K562 (cell line): ENCODE measurements around the genes ZAR1L and N4BP2L1.

- RAMPAGE, long total RNA = no peak
- RRBS = no CpG with 5 or more reads among the region's 8 CpGs
PRO-cap:
- standard = no peak
- CoPRO, capped RNA only, 2 experiments = no peak in any of the 2 experiments
- CoPRO, capped and uncapped RNA, 2 experiments = no peak in any of the 2 experiments
- CoPRO, uncapped RNA only, 2 experiments = no peak in any of the 2 experiments
CAGE:
- cytosol, long polyA plus RNA = no peak
- long polyA plus RNA = no peak
- nucleolus, long total RNA = no peak
- nucleus, long polyA plus RNA = no peak
Observed at GRCh38 chr13:30697572-30698014, 37.8 kb upstream of the ALOX5AP start.

GRCh38 chr13:30737842-30738493 is 2.6 kb downstream of the ALOX5AP start:
- RAMPAGE, long total RNA = no peak
- RRBS = no CpG with 5 or more reads among the region's 2 CpGs
PRO-cap:
- standard = no peak
- CoPRO, capped RNA only, 2 experiments = no peak in any of the 2 experiments
- CoPRO, capped and uncapped RNA, 2 experiments = no peak in any of the 2 experiments
- CoPRO, uncapped RNA only, 2 experiments = no peak in any of the 2 experiments
CAGE:
- cytosol, long polyA plus RNA = no peak
- long polyA plus RNA = no peak
- nucleolus, long total RNA = no peak
- nucleus, long polyA plus RNA = no peak

- RAMPAGE, long total RNA = no peak
- RRBS = no CpG with 5 or more reads among the region's 9 CpGs
PRO-cap:
- standard = no peak
- CoPRO, capped RNA only, 2 experiments = no peak in any of the 2 experiments
- CoPRO, capped and uncapped RNA, 2 experiments = no peak in any of the 2 experiments
- CoPRO, uncapped RNA only, 2 experiments = no peak in any of the 2 experiments
CAGE:
- cytosol, long polyA plus RNA = no peak
- long polyA plus RNA = no peak
- nucleolus, long total RNA = no peak
- nucleus, long polyA plus RNA = no peak
Observed at GRCh38 chr13:30816587-30817265, 81.4 kb downstream of the ALOX5AP start.

DNA sequence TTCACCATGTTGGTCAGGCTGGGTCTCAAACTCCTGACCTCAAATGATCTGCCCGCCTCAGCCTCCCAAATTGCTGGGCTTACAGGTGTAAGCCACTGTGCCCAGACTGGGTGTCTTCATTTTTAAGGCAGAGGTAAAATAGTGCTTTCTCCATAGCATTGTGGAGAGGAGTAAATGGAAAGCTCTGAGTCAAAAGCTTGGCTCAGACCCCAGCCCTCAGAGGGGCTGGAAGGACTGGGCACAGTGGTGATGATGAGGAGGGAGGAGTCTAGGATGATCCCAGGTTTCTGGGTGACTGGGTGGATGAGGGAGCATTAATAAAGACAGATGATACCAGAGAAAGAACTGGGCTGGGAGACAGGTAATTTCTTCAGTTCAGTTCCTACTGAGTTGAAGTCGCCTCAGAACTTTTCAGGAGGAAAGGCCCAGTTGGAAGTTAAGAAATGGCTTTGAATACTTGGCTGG is 37.3 kb upstream of the MEDAG start:
- RAMPAGE, long total RNA = no peak
- RRBS = no CpG with 5 or more reads among the region's 2 CpGs
PRO-cap:
- standard = no peak
- CoPRO, capped RNA only, 2 experiments = no peak in any of the 2 experiments
- CoPRO, capped and uncapped RNA, 2 experiments = no peak in any of the 2 experiments
- CoPRO, uncapped RNA only, 2 experiments = no peak in any of the 2 experiments
CAGE:
- cytosol, long polyA plus RNA = no peak
- long polyA plus RNA = no peak
- nucleolus, long total RNA = no peak
- nucleus, long polyA plus RNA = no peak

DNA sequence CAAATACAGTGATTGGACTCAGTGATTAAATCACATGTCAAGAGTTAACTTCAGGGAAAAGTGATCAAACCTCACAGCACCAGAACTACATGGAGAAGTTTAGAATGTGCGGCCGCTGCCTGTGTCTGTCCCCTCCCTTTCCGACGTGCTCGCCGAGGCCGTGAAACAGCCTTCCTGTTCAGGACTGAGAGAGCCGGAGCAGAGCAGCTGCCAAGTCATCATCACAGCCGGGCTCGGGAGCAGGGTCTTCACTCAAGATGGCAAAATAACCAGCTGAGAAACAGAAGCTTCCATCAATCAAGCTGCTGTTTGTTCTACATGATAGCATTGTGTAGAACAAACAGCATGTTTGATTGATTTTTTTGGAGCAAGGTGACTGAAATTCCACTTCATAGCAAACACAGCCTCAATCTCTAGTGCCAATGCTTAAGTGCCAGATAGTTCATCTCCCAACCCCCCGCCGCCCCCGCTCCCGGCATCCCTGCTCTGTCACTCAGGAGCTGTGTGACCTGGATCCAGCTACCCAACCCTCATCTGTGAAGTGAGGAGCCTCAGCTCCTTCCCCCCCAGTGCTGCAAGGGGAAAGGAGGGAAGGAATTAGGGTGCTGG is 70.6 kb downstream of the HSPH1 start:
- RAMPAGE, long total RNA = no peak
- RRBS = no CpG with 5 or more reads among the region's 14 CpGs
PRO-cap:
- standard = no peak
- CoPRO, capped RNA only, 2 experiments = no peak in any of the 2 experiments
- CoPRO, capped and uncapped RNA, 2 experiments = no peak in any of the 2 experiments
- CoPRO, uncapped RNA only, 2 experiments = no peak in any of the 2 experiments
CAGE:
- cytosol, long polyA plus RNA = no peak
- long polyA plus RNA = no peak
- nucleolus, long total RNA = no peak
- nucleus, long polyA plus RNA = no peak

DNA sequence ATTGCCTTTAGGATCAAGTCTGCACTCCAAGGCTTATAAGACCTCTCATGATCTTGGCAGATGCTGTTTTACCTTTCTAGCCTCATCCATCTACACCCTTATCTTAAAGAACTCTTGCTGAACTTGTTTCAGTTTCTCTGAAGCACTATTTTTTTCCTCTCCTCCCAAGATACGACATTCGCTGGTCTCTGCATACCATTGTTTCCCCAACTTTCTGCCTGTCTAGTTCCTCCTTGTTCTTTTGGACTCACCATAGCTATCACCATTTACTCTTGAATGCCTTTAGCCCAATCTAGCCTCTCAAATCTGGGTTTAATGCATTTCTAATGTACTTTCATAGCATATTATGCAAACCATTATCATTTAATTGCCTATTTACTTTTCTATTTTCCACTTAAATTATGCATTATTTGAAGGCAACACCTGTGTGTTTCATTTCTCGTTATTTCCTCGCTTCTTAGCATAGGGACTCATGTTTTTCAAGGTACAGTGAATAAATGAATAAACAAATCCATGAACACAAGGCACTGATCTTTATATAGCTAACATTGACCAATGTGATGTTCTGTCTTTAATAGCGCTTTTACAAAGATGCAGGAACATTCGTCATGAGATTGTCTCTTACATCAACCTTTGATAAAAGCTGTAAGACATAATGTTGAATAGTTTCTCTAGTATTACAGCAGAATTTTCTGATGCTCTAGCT is 121.0 kb downstream of the B3GLCT start:
- RAMPAGE, long total RNA = no peak
- RRBS = no CpG with 5 or more reads among the region's 6 CpGs
PRO-cap:
- standard = no peak
- CoPRO, capped RNA only, 2 experiments = no peak in any of the 2 experiments
- CoPRO, capped and uncapped RNA, 2 experiments = no peak in any of the 2 experiments
- CoPRO, uncapped RNA only, 2 experiments = no peak in any of the 2 experiments
CAGE:
- cytosol, long polyA plus RNA = no peak
- long polyA plus RNA = no peak
- nucleolus, long total RNA = no peak
- nucleus, long polyA plus RNA = no peak

DNA sequence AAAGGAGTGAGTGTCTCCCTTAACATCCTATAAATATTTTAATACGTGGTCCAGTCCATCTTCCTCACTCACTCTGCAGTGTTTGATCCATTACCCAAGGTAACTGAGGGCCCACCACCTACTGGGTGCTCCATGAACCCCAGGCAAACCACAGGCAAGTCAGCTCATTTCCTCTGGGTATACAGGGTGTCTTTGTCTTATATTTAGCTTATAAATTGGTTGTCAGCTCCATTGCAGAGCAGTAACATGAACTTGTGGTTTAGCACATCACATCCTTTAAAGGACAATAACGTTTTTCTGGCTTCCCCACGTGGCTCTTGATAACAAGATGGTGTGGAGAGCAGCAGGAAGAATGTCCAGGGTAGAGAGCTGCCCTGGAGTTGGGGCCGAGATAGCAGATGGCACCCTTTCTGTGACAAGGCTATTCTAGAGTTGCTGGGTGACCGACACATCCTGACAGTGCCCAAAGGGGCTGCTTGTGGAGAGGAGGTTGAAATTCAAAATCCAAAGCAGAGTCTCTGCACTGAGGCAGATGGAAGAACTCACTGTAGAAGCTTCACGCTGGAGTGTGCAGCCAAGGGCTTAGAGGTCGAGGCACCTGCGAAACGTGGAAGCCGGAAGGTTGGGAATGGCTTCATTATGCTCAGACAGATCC is 133.2 kb upstream of the FRY start:
- RAMPAGE, long total RNA = no peak
- RRBS = no CpG with 5 or more reads among the region's 10 CpGs
PRO-cap:
- standard = no peak
- CoPRO, capped RNA only, 2 experiments = no peak in any of the 2 experiments
- CoPRO, capped and uncapped RNA, 2 experiments = no peak in any of the 2 experiments
- CoPRO, uncapped RNA only, 2 experiments = no peak in any of the 2 experiments
CAGE:
- cytosol, long polyA plus RNA = no peak
- long polyA plus RNA = no peak
- nucleolus, long total RNA = no peak
- nucleus, long polyA plus RNA = no peak

GRCh38 chr13:32060371-32061198 is 29.0 kb downstream of the FRY start:
- RAMPAGE, long total RNA = no peak
- RRBS = no CpG with 5 or more reads among the region's 7 CpGs
PRO-cap:
- standard = no peak
- CoPRO, capped RNA only, 2 experiments = no peak in any of the 2 experiments
- CoPRO, capped and uncapped RNA, 2 experiments = no peak in any of the 2 experiments
- CoPRO, uncapped RNA only, 2 experiments = no peak in any of the 2 experiments
CAGE:
- cytosol, long polyA plus RNA = no peak
- long polyA plus RNA = no peak
- nucleolus, long total RNA = no peak
- nucleus, long polyA plus RNA = no peak

GRCh38 chr13:32285119-32285798 is 29.9 kb downstream of the ZAR1L start:
- RAMPAGE, long total RNA = no peak
- RRBS = no CpG with 5 or more reads among the region's 8 CpGs
PRO-cap:
- standard = no peak
- CoPRO, capped RNA only, 2 experiments = no peak in any of the 2 experiments
- CoPRO, capped and uncapped RNA, 2 experiments = no peak in any of the 2 experiments
- CoPRO, uncapped RNA only, 2 experiments = no peak in any of the 2 experiments
CAGE:
- cytosol, long polyA plus RNA = no peak
- long polyA plus RNA = no peak
- nucleolus, long total RNA = no peak
- nucleus, long polyA plus RNA = no peak

GRCh38 chr13:32314761-32315664 is at the start of gene ZAR1L:
Gene ZAR1L, minus strand, starts transcription at chr13:32315363.
- RAMPAGE, long total RNA = start-site peak on the plus strand at chr13:32315474-32315514, 380 and 79 reads in 2 replicates
- RRBS = no CpG with 5 or more reads among the region's 54 CpGs
PRO-cap:
- standard = bidirectional peak, plus-strand start at chr13:32315508, minus-strand start at chr13:32315417
- CoPRO, capped RNA only, 2 experiments = peak in 2 of 2 experiments; most common plus-strand start chr13:32315508 (in 2); most common minus-strand start chr13:32315417 (in 2)
- CoPRO, capped and uncapped RNA, 2 experiments = peak in 2 of 2 experiments; most common plus-strand start chr13:32315508 (in 2); most common minus-strand start chr13:32315389 (in 1)
- CoPRO, uncapped RNA only, 2 experiments = peak in 1 of 2 experiments; most common plus-strand start chr13:32315508 (in 1); most common minus-strand start chr13:32315393 (in 1)
CAGE:
- cytosol, long polyA plus RNA = start-site peak on the plus strand at chr13:32315458-32315514, 37 and 26 reads in 2 replicates
- long polyA plus RNA = start-site peak on the plus strand at chr13:32315458-32315514, 50 and 78 reads in 2 replicates
- nucleolus, long total RNA = no peak
- nucleus, long polyA plus RNA = start-site peak on the plus strand at chr13:32315453-32315514, 77 and 102 reads in 2 replicates

DNA sequence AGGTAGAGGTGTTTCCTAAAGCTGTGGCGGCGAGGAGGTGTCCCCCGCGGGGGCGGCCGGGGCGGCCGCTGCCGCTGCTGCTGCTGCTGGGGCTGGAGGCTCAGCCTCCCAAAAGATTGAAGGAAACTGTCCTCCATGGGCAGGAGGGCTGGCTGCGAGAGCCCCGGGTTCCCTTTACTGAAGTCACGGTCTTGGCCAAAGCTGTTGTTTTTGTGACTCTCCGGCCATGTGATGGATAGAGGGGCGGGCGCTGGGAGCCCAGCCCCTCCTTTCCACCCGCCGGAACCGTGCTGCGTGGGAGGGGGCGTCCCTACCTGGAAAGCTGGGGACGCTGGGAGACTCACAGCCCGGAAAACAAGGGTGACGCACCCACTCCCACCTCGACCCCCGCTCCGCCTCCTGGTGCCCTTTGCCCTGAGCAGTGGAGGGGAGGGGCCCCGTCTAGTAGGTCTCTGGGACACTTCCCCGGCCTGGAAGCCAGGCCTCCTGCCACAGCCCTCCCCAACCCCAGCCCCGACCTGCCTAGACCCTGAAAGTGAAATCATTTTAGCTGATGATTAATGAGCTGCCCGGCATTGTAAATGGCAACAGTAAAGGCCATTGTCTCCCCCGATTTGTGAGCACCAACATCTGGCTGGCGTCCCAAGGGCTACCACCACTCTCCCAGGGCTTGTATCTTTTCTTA is at the start of gene N4BP2L1:
TSS of gene N4BP2L1 (minus strand) at position 185 of the 685 bp plus-strand sequence.
- RAMPAGE, long total RNA = no peak
- RRBS = 93% methylated on average over 16 of the region's 32 CpGs
PRO-cap:
- standard = unidirectional peak, minus-strand start at position 185 of the sequence
- CoPRO, capped RNA only, 2 experiments = no peak in any of the 2 experiments
- CoPRO, capped and uncapped RNA, 2 experiments = no peak in any of the 2 experiments
- CoPRO, uncapped RNA only, 2 experiments = no peak in any of the 2 experiments
CAGE:
- cytosol, long polyA plus RNA = no peak
- long polyA plus RNA = no peak
- nucleolus, long total RNA = no peak
- nucleus, long polyA plus RNA = no peak

DNA sequence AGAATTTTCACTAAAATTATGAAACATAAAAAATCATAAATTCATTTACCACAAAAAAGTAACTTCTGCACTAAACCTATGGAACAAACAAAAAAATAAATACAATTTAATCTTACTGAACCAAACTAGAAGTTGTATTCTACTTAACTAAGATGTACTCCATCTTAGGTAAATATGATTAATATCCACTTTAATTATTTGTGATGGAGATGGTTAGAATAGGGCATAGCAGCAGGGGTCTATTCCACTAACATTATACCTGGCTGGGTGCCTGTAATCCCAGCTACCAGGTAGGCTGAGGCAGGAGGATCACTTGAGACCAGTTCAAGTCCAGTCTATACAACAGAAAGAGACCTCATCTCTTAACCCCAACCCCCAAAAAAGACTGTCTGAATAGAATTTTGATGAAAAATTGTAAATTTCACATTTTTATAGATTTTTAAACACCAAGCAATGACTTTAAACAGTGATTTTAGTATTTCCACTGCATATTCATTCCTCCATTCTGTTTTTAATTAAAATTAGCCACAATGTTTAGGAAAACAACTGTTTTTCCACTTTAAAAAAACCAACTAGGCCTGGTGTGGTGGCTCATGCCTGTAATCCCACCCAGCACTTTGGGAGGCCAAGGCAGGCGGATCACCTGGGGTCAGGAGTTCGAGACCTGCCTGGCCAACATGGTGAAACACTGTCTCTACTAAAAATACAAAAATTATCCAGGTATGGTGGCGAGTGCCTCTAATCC is 24.1 kb downstream of the N4BP2L2 start:
- RAMPAGE, long total RNA = no peak
- RRBS = no CpG with 5 or more reads among the region's 3 CpGs
PRO-cap:
- standard = no peak
- CoPRO, capped RNA only, 2 experiments = no peak in any of the 2 experiments
- CoPRO, capped and uncapped RNA, 2 experiments = no peak in any of the 2 experiments
- CoPRO, uncapped RNA only, 2 experiments = peak in 1 of 2 experiments; most common minus-strand start position 101 of the sequence (in 1)
CAGE:
- cytosol, long polyA plus RNA = no peak
- long polyA plus RNA = no peak
- nucleolus, long total RNA = no peak
- nucleus, long polyA plus RNA = no peak

- RAMPAGE, long total RNA = no peak
- RRBS = no CpG with 5 or more reads among the region's 1 CpG
PRO-cap:
- standard = no peak
- CoPRO, capped RNA only, 2 experiments = no peak in any of the 2 experiments
- CoPRO, capped and uncapped RNA, 2 experiments = no peak in any of the 2 experiments
- CoPRO, uncapped RNA only, 2 experiments = no peak in any of the 2 experiments
CAGE:
- cytosol, long polyA plus RNA = no peak
- long polyA plus RNA = no peak
- nucleolus, long total RNA = no peak
- nucleus, long polyA plus RNA = no peak
Observed at GRCh38 chr13:32530476-32531182, 8.0 kb downstream of the N4BP2L2 start.

DNA sequence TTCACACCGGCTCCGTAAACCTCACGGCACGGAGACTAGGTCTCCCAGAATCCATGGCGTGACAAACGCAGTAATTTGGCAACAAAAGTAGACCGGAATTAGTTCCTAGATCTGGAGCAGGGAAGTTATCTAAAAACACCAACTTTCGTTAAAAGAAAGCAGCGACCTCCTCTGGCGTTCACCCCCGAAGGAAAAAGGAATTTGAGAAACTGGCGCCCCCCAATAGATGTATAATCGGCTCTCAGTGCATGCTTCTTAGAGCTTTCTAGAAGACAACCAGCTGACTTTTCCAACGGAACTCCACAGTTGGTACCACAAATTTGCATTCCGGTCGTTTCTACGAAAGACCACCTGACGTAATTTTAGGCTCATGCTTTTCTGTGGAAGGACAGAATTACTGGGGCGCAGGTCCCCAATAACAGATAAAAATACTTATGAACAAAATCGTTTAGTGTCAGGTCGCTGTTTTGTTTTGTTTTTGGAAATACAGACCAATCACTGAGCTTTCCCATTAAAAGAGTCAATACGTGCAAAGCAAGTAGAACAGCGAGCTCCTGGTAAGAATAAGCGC is 356 bp upstream of the N4BP2L2 start:
- RAMPAGE, long total RNA = no peak
- RRBS = 3% methylated on average over 6 of the region's 24 CpGs
PRO-cap:
- standard = bidirectional peak, plus-strand start at position 101 of the sequence, minus-strand start outside the sequence
- CoPRO, capped RNA only, 2 experiments = peak in 2 of 2 experiments; most common plus-strand start position 98 of the sequence (in 1)
- CoPRO, capped and uncapped RNA, 2 experiments = peak in 2 of 2 experiments; most common plus-strand start position 102 of the sequence (in 1)
- CoPRO, uncapped RNA only, 2 experiments = no peak in any of the 2 experiments
CAGE:
- cytosol, long polyA plus RNA = no peak
- long polyA plus RNA = no peak
- nucleolus, long total RNA = no peak
- nucleus, long polyA plus RNA = no peak

DNA sequence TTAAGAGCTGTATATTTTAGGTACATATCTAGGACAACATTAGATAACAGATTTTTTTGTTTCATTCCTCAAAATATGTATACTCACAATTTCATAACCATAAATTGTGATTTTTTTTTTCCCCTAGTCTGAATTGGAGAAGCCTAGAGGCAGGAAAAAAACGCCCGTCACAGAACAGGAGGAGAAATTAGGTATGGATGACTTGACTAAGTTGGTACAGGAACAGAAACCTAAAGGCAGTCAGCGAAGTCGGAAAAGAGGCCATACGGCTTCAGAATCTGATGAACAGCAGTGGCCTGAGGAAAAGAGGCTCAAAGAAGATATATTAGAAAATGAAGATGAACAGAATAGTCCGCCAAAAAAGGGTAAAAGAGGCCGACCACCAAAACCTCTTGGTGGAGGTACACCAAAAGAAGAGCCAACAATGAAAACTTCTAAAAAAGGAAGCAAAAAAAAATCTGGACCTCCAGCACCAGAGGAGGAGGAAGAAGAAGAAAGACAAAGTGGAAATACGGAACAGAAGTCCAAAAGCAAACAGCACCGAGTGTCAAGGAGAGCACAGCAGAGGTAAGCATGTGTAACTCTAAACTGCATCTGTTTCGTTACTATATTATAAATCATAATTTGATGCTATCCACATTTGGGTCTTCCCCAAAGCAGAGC is 183.9 kb downstream of the PDS5B start:
- RAMPAGE, long total RNA = no peak
- RRBS = no CpG with 5 or more reads among the region's 10 CpGs
PRO-cap:
- standard = no peak
- CoPRO, capped RNA only, 2 experiments = no peak in any of the 2 experiments
- CoPRO, capped and uncapped RNA, 2 experiments = no peak in any of the 2 experiments
- CoPRO, uncapped RNA only, 2 experiments = no peak in any of the 2 experiments
CAGE:
- cytosol, long polyA plus RNA = no peak
- long polyA plus RNA = no peak
- nucleolus, long total RNA = no peak
- nucleus, long polyA plus RNA = no peak

- RAMPAGE, long total RNA = no peak
- RRBS = no CpG with 5 or more reads among the region's 3 CpGs
PRO-cap:
- standard = no peak
- CoPRO, capped RNA only, 2 experiments = no peak in any of the 2 experiments
- CoPRO, capped and uncapped RNA, 2 experiments = no peak in any of the 2 experiments
- CoPRO, uncapped RNA only, 2 experiments = no peak in any of the 2 experiments
CAGE:
- cytosol, long polyA plus RNA = no peak
- long polyA plus RNA = no peak
- nucleolus, long total RNA = no peak
- nucleus, long polyA plus RNA = no peak
Observed at GRCh38 chr13:32789954-32790407, 203.7 kb downstream of the PDS5B start.

- RAMPAGE, long total RNA = no peak
- RRBS = no CpG with 5 or more reads among the region's 3 CpGs
PRO-cap:
- standard = no peak
- CoPRO, capped RNA only, 2 experiments = no peak in any of the 2 experiments
- CoPRO, capped and uncapped RNA, 2 experiments = no peak in any of the 2 experiments
- CoPRO, uncapped RNA only, 2 experiments = no peak in any of the 2 experiments
CAGE:
- cytosol, long polyA plus RNA = no peak
- long polyA plus RNA = no peak
- nucleolus, long total RNA = no peak
- nucleus, long polyA plus RNA = no peak
Observed at GRCh38 chr13:32969520-32969768, 46.8 kb upstream of the KL start.

GRCh38 chr13:33228109-33228612 is 57.4 kb downstream of the STARD13 start:
- RAMPAGE, long total RNA = no peak
- RRBS = no CpG with 5 or more reads among the region's 2 CpGs
PRO-cap:
- standard = no peak
- CoPRO, capped RNA only, 2 experiments = no peak in any of the 2 experiments
- CoPRO, capped and uncapped RNA, 2 experiments = no peak in any of the 2 experiments
- CoPRO, uncapped RNA only, 2 experiments = no peak in any of the 2 experiments
CAGE:
- cytosol, long polyA plus RNA = no peak
- long polyA plus RNA = no peak
- nucleolus, long total RNA = no peak
- nucleus, long polyA plus RNA = no peak